ENCODE data around the genes MGAT4A and CHST10.

GRCh38 chr2:97740979-97741483 is 27.7 kb downstream of the ZAP70 start:
- PRO-cap, 3 experiments: no peak in any of the 3 experiments
- RRBS: 83% methylated on average over 1 of the region's 16 CpGs

DNA sequence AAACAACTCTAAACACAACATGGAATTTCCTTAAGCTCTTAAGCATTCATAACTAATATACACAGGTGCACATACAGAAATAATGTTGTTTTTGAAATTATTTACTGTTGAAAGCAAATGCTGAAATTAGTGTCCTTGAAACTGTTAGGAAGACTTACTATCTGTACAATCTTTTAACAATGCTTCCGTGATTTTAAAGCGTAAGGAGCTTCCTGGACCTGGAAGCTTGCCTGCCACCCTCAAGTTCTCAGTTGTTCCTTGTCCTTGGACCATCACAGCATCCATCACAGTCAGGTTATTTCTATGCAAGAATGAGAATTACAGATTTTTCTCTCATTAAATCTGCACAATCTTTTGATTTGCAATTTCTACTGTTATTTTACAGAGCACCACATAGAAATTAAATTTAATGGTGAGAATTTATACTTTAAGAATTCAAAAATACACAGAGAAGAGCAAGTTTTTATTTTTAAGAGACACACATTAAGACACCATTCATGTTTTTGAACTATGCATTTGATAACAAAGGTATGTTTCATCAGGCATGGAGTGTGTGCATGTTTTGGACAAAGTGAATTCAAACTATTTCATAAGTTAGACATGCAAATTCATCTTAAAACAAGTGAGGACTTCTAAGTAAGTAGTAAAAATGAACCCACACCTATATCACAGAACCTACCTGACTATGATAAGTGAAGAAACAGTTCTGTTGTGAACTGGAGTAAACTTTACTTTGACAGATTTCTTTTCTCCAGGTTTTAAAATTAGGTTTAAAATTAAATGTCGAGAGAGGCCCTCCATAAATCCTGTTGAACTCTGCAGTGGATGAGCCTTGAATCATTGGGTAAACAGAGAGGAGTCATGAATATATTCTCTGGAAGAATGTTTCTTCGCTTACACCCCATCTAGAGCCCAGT is 83.6 kb downstream of the ZAP70 start:
- PRO-cap, 3 experiments: no peak in any of the 3 experiments
- RRBS: no CpG with 5 or more reads among the region's 4 CpGs

- PRO-cap, 3 experiments: no peak in any of the 3 experiments
- RRBS: no CpG with 5 or more reads among the region's 3 CpGs
Measured at GRCh38 chr2:97832744-97833498, 119.5 kb downstream of the ZAP70 start.

DNA sequence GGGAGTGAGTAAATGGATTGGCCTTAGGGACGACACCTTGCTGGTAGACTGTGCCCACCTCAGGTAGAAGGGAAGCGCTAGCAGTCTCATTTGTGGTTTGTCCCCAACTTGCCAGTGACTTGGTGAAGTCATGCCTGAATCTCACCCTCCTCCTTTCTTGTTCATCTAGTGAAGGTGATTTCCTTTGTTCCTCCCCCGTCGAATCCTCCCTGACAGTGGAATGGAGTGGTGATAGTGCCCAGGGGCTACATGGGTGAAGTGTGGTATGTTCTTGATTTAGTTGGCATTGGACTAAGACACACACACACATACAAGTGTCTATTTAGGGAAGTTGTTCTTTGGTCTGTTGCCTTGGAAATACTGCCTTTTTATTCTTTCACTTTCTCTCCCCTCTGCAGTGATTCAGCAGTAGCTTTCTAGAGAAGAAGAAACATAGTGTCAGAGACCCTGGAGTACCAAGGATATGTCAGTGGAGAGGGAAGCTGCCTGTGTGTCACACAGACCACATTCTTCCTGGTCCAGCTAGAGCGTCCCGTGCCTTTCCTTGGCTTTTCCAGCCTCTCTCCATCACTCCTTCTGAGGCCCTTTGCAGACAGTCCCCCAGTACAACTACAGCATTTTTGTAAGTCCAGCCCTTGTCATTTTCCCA is 10.9 kb downstream of the INPP4A start:
- PRO-cap, 3 experiments: no peak in any of the 3 experiments
- RRBS: no CpG with 5 or more reads among the region's 6 CpGs

DNA sequence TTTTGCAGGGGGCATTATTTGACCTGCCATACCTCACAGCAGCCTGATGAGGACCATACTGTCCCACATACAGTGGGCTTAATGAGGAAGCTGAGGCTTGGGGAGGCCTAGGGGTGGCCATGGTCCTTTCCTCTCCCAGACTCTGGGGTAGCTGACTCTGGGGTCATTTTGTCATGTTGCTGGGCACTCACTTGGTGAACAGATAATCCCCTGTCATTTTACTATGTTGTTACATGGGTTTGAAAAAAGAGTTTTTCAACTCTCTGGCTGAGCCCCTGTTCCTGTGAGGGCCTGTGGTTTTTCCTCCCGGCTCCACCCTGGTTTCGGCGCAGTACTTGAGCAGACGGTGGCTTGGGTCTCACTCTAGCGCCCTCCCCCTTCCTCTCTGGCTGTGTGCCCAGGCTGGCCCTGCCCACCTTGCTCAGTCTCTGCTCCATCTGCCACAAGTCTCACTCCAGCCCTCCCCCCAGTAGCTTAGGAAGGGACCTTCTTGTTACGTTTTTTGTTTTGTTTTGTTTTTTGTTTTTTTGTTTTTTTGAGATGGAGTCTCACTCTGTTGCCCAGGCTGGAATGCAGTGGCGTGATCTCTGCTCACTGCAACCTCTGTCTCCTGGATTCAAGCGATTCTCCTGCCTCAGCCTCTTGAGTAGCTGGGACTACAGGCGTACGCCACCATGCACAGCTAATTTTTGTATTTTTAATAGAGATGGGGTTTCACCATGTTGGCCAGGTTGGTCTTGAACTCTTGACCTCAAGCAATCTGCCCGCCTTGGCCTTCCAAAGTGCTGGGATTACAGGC is 21.1 kb downstream of the INPP4A start:
- PRO-cap, 3 experiments: no peak in any of the 3 experiments
- RRBS: no CpG with 5 or more reads among the region's 11 CpGs

DNA sequence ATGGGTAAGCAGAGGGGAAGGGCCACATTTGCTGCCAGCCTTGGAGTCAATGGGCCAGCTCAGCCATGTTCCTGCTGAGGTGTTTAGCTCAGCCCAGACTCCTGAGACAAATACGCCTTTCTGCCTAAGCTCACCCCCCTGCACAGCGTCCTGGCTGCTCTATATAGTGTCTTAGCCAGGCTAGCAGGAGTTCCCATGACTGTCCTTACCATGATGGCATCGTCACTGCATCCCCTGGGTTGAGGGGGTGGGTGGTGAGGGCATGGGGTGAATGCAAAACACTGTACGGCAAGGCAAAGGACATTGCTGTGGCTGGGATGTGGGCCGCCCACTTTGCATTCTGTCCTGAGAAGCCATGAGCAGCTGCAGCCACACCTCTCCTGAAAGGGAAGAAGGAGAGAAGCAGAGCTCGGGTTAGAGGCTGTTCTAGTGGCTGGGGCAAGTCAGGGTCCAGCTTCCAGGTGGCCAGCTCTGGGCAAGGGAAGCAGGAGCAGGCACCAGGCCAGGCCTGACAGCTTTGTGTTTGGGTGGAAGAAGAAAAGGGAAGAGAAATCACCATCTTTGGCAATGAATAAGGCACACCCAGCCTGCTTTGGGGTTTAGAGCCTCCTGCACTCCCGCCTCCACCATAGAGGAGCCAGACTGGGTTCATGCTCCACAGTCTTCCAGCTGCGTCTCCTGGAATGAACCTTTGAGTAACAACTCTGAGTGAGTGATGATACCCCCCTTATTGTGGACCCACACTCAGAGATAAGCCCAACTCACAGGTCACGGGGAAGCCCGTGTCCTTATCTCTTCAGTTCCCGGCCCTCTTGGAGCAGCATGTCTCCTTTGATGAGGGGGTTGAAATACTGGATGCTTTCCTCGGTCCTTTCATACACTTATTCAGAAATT is 63.3 kb downstream of the INPP4A start:
- PRO-cap, 3 experiments: peak in 1 of 3 experiments; most common plus-strand start position 372 of the sequence (in 1)
- RRBS: no CpG with 5 or more reads among the region's 12 CpGs

- PRO-cap, 3 experiments: no peak in any of the 3 experiments
- RRBS: no CpG with 5 or more reads among the region's 5 CpGs
Measured at GRCh38 chr2:98656667-98657315, 48.4 kb downstream of the UNC50 start.

GRCh38 chr2:98664385-98664928 is 56.1 kb downstream of the UNC50 start:
- PRO-cap, 3 experiments: no peak in any of the 3 experiments
- RRBS: no CpG with 5 or more reads among the region's 4 CpGs

- PRO-cap, 3 experiments: no peak in any of the 3 experiments
- RRBS: no CpG with 5 or more reads among the region's 4 CpGs
Measured at GRCh38 chr2:98683464-98684014, 47.4 kb downstream of the MGAT4A start.

- PRO-cap, 3 experiments: no peak in any of the 3 experiments
- RRBS: no CpG with 5 or more reads among the region's 10 CpGs
Measured at GRCh38 chr2:98698461-98699401, 32.2 kb downstream of the MGAT4A start.

- PRO-cap, 3 experiments: peak in 3 of 3 experiments; most common plus-strand start chr2:98730394 (in 3); most common minus-strand start chr2:98730312 (in 3)
- RRBS: 3% methylated on average over 70 of the region's 137 CpGs
Measured at GRCh38 chr2:98730100-98731233, at the start of gene MGAT4A. TSS of gene MGAT4A (minus strand) at chr2:98731132.

DNA sequence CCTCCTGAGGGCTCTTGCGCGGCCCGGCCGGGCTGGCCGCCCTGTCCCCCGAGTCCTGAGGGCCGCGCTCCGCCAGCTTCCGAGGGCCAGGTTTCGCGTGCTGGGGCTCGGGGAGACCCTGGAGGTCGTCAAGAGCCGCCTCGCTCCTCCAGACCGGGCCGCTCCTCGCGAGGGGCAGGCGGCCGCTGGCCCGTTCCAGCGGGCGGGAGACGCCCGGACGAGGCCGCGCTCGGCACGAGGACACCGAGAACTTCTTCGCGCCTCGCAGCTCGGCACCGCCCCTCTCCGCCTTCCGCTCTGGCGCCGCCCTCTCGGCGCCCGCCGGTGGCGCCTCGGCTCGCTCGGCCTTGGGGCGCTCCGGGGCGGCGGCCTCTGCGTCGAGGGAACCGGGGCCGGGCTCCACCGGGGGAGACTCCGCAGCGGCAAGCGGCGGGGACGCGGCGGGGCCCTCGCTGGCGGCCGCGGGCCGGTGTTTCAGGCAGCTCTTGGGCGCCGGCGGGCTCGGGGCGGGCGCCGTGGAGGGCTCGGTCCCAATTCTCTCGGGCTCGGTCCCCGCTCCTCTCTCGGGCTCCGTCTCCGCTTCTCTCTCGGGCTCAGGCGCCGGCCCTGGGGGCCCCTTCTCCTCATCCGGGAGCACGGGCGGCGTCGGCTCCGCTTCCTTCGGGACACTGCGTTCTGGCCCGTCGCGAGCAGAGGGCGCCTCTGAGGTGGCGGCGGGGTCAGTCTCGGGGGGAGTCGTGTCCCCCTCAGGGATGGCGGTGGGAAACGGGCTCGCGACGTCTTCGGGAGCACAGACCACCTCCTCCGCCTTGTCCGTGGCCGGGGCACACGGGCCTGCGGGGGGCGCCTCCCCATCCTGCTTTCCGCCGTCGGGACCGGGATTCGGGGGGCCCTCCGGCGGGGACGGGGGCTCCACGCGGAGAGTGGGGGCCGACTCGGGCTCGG is 91.6 kb upstream of the MGAT4A start:
- PRO-cap, 3 experiments: peak in 3 of 3 experiments; most common plus-strand start position 749 of the sequence (in 3); most common minus-strand start position 667 of the sequence (in 2)
- RRBS: 7% methylated on average over 74 of the region's 129 CpGs

- PRO-cap, 3 experiments: no peak in any of the 3 experiments
- RRBS: no CpG with 5 or more reads among the region's 6 CpGs
Measured at GRCh38 chr2:99154073-99154458, 676 bp downstream of the TSGA10 start.

- PRO-cap, 3 experiments: no peak in any of the 3 experiments
- RRBS: no CpG with 5 or more reads among the region's 4 CpGs
Measured at GRCh38 chr2:100140485-100140985, 1.9 kb downstream of the AFF3 start.

GRCh38 chr2:100291774-100292705 is 30.3 kb downstream of the LONRF2 start:
- PRO-cap, 3 experiments: no peak in any of the 3 experiments
- RRBS: no CpG with 5 or more reads among the region's 10 CpGs

DNA sequence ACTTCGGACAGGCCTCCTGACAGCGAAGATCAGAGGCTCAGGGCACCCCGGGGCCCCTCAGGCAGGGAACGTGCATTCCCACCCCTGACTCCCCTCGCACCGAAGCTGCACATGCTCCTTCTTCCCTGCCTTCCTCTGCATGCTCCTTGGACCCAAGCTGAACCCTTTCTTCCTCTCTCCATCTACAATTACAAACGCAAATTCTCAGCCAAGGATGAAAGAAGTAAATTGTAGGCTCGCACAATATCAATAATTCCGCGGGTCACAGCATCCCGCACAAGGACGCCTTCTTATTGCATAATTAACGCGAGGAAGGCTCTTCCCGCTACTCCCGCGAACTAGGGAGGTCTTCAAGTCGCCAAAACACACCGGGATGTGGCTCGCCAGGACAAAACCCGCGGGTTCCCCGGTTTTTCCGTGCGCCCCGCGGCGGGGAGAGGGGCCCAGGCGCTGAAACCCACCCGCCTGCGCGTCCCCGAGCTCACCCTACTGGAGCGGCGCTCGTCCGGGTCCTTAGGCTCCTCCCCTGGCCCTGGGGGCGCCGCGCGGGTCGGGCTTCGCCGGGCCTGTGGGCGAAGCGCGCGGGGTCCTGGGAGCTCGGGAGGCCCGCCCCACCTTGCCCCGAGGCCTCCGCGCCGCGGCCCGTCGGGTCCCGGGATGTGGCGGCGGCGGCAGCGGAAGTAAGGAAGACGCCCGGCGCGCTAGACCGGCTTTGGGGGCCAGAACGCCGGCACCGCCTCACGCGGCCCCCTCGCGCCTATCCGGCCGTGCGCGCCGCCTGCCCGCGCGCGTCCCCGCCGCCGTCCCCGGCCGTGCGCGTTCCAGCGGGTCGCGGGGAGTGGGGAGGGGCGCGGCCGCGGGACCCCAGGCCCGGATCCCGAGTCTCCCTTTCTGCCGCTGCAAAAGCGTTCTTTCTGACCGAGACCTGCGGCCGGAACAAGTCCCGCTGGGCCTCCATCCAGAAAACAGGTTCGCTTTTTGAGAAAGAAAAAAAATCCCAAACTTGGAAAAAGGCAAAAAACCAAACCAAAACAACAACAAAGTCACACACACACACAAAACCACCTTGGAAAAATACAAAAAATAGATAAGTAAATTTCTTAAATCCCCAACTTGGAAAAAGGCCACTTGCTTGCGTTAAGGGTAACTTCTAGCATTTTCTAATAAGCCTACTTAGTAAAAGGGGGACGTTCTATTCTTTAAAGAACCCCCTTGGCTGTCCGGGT is at the start of gene CHST10:
Gene CHST10 (minus strand): TSS at position 780 of the 1,226 bp plus-strand sequence.
- PRO-cap, 3 experiments: peak in 3 of 3 experiments; most common plus-strand start position 361 of the sequence (in 1); most common minus-strand start position 488 of the sequence (in 2)
- RRBS: 1% methylated on average over 70 of the region's 109 CpGs

DNA sequence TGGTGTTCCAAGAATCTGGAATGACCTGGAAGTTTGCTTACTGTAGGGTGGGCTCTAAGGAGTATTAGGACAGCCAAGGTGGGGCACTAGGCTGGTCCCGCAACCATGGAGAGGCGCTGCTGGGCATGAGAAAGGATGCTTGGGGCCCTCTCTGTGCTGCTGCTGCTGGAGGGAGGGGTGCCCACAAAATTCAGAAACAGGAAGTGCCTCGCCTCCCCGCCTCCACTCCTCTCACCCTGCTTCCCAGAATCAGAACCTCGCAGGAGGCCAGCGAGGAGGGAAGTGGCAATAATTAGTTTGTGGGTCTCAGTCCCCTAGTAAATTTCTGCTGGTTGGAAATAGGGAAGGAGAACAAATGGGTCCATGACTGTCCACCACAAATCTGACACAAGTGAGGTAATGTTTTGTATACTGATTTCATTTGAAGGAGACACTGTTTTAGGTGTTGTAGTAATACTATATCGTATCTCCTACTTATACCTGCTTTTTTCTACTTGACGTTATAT is 7.9 kb upstream of the PDCL3 start:
- PRO-cap, 3 experiments: no peak in any of the 3 experiments
- RRBS: no CpG with 5 or more reads among the region's 8 CpGs

DNA sequence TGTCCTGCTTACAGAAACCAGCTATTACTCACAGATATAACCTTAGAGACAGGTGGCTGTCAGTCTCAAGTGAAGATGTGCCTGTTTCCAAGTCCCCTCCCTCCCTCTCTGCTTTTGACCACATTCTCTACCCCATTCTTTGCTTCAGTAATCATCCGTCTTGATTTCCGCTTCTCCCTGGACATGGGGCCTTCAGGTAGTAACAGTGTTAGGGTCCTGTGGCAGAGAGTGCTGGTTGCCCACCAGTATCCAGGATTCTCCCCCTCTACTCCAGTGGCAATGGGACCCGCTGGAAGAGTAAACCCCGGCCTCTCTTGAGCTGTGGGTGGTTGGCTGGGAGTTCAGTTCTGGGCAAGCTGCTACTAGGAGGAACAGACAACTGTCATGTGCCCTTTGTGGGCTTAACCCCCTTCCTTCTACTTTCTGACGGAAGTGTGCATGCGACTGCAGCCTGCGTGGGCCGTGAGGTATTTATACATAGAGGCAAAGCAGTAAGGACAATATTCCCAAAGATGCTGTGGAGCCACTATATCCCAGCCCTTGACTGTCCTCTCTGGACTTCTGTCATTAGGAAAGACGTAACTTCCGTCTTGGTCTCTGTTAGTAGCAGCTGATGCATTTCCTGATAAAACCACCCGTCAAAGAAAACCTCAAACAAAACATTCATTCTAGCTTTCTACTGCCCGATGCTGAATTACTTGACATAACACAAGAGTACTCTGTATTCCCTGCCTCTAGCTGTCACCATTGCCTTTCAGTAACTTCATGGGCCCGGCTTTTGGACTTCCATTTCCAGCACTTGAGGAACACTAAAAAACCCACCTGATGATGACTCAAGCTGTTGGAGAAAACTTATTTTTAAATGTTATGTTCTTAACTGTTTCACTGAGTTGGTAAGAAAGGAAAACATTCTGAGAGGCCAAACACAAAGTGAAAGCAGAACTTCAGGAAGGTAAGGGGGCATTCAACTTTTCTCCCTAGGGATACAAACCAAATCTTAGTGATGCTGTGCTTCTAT is 18.0 kb downstream of the PDCL3 start:
- PRO-cap, 3 experiments: no peak in any of the 3 experiments
- RRBS: no CpG with 5 or more reads among the region's 13 CpGs

- PRO-cap, 3 experiments: no peak in any of the 3 experiments
- RRBS: no CpG with 5 or more reads among the region's 7 CpGs
Measured at GRCh38 chr2:100739725-100740291, 80.1 kb upstream of the NPAS2 start.

DNA sequence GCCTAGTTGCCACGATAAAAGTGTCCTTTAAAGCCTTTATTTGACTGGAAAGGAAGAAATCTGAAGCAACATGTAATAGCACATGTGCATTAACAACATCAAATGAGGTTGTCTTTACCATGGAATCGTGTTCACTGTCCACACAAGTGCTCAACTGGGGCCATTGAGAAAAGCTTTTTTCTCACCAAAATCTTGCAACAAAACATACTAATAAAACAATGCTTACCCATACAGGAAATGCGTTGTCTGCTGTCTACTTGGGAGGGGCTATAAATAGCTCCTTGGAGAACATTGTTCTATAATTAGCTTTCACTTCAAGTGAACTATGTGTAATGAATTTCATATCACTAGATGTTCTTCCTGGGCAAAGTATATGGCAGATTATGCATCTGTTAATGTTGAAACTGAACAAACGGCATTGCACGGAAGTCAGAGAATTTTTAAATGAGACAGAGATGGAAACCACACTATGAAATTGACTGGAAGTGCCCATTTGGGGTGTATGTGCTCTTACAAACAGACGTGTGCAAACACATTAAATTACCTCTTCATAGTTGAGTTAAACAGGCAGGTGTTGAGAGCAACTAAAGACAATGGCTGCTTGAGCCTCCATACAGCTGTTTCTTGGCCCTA is 6.4 kb upstream of the NPAS2 start:
- PRO-cap, 3 experiments: no peak in any of the 3 experiments
- RRBS: no CpG with 5 or more reads among the region's 6 CpGs